Gastroesophageal sphincter (tissue), 4 donors: ENCODE measurements around a stretch of chr21.

- PRO-cap: bidirectional peak, plus-strand start at chr21:42655748, minus-strand start at chr21:42655642
- RAMPAGE, long total RNA, 4 experiments: no peak in any of the 4 experiments
Observed at GRCh38 chr21:42655373-42656107, 2.1 kb downstream of the PDE9A start.

- PRO-cap: no peak
- RAMPAGE, long total RNA, 4 experiments: start-site peak on the plus strand in 1 of 4 experiments, at chr21:42662868-42662912 at its widest, 5 reads per replicate
Observed at GRCh38 chr21:42662088-42663246, 9.0 kb downstream of the PDE9A start.

DNA sequence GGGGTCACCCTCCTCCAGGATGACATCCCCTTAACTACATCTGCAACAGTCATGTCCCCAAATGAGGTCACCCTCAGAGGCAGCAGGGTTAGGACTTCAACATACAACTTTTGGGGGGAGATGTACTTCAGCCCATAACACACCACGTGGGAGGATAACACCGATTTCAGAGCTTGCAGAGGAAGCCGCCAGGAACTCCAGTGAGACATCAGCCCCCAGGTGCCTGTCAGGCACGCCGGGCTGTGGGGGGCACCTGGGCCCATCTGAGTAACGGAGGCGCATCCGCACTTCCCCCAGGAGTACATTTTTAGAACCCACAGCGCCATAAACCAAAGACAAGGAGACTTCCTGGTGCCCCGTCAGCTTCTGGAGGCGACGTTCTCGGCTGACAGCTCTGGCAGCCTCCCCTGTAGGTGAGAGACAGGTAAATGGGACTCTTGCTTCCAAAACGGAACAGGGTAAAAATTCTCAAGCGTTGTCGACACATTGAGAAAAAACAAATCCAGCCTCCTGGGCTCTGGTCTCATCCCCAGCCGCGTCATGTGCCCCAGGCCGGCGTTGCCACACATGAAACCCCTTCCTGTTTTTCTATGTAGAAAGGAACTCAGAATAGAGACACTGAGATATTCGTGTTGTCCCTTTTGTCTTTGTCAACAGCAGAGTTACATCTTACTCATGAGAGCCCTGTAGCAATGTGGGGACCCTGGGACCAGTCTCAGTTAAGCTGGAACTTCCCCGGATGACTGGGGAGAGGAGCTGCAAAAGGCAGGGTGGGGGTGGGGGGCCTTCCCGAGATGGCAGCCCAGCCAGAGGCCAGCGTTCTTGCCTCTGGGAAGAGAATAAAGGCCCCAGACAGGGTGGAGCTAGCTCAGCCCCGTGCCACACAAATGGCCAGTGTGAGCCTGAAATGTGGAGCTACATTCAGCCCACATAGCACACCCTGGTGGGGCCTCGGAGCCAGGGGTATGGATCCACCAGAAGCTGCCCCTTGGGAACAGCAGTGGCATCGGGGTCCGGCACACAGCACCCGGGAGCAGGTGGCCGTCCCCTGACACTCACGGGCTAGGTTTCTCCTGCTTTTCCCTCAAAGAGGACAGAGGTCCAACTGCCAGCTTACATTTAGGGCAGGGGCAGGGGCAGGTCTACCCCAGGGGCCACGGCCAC is 93.5 kb downstream of the PDE9A start:
- PRO-cap: no peak
- RAMPAGE, long total RNA, 4 experiments: no peak in any of the 4 experiments

GRCh38 chr21:42768946-42769570 is 110.3 kb downstream of the WDR4 start:
- PRO-cap: no peak
- RAMPAGE, long total RNA, 4 experiments: no peak in any of the 4 experiments

- PRO-cap: unidirectional peak, plus-strand start at chr21:42784036
- RAMPAGE, long total RNA, 4 experiments: no peak in any of the 4 experiments
Observed at GRCh38 chr21:42783421-42784240, 95.7 kb downstream of the WDR4 start.

- PRO-cap: no peak
- RAMPAGE, long total RNA, 4 experiments: no peak in any of the 4 experiments
Observed at GRCh38 chr21:42837700-42838434, 41.5 kb downstream of the WDR4 start.

DNA sequence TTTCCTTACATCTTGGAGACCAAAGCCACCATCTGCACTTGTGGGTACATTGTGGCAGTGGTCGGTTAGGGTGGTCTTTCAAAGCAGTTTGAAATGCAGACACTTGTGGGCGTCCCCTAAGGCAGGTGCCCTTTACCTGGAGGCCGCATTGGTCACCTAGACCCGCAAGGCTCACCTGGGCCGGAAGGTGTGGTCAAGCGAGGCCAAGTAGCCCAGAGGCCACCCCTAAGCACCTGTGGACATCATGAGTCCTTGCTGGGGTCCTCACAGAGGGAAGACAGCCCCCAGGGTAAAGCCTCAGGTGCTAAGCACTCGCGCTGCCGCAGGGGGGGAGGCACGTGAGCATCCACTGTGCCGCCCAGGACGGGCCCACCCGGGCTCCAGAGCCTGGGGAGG is 702 bp upstream of the PKNOX1 start:
- PRO-cap: no peak
- RAMPAGE, long total RNA, 4 experiments: no peak in any of the 4 experiments

GRCh38 chr21:42976238-42976727 is 1.9 kb downstream of the PKNOX1 start:
- PRO-cap: no peak
- RAMPAGE, long total RNA, 4 experiments: no peak in any of the 4 experiments

- PRO-cap: no peak
- RAMPAGE, long total RNA, 4 experiments: no peak in any of the 4 experiments
Observed at GRCh38 chr21:43106714-43107415, 505 bp downstream of the U2AF1 start.

GRCh38 chr21:43270526-43271236 is 101.9 kb downstream of the CRYAA start:
- PRO-cap: no peak
- RAMPAGE, long total RNA, 4 experiments: no peak in any of the 4 experiments

GRCh38 chr21:43313955-43314275 is 113.0 kb downstream of the SIK1 start:
- PRO-cap: no peak
- RAMPAGE, long total RNA, 4 experiments: no peak in any of the 4 experiments

- PRO-cap: no peak
- RAMPAGE, long total RNA, 4 experiments: no peak in any of the 4 experiments
Observed at GRCh38 chr21:43325982-43326469, 100.9 kb downstream of the SIK1 start.

DNA sequence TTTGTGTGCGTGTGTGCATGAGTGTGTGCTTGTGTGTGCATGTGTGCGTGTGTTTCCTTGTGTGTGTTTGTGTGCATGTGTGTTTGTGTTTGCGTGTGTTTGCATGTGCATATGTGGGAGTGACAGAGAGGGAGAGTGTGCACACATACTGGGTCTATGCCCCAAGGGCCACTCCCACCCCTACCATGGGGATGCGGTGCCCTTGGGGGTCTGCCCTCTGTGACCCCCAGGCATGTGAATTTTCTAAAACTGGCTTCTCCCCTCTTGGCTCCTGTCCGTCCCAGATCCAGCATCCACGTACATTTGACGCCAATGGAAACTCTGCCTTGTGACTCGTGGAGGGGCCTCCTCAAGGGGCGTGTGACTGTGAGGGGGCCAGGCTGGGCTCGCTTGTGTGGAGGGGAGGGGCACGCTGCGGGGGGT is 94.3 kb downstream of the SIK1 start:
- PRO-cap: no peak
- RAMPAGE, long total RNA, 4 experiments: no peak in any of the 4 experiments

DNA sequence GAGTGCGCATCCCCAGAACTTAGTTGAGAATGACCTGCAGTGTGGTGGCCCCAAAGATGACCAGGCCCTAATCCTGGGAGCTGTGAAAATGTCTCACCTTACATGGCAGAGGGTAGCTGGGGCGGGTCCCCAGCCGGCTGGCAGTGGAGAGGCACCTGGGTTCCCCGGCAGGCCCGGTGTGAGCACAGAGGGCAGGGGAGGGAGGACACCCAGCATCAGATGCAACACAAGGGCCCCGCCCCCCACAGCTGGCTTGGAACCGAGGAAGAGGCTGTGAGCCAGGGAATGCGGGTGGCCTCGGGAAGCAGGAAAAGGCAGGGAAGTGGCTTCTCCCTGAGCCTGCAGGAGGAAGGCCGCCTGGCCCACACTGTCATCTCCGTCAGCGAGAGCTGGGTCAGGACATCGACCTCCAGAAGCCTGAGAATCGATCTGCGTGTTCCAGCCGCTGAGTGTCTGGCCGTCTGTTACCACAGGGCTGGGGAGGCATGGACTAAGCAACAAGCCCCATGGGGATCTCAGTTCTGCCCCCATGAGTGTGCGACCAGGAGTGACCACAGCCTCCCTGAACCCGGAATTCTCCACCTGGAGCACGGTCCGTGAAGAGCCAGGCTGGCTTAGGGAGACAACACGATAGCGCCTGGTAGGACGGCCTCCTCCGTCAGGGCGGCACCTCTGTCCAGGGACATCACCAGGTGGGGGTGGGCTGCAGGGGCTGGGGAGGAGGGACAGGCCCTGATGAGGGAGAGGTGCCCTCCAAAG is 87.2 kb downstream of the SIK1 start:
- PRO-cap: no peak
- RAMPAGE, long total RNA, 4 experiments: no peak in any of the 4 experiments

DNA sequence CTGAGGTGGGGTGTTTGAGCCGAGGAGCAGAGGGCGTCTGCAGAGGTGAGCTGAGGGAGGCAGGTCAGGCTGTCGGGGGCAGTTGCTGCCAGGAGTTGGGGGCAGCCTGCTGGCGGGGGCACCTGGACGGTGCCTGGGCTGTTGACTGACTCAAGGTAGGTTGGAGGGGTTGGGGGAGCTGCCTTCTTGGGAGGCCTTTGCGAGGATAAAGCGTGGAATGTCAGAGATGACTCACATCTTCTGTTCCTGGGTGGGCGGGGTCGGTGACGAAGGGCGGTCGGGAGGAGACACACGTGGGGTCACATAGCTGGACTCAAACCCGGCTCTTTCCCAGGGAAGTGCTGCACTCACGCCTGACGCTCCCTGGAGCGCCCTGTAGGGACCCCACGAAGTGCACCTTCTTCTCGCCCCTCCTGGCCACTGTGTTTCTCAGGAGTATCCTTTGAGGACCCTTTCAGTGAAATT is 86.2 kb downstream of the SIK1 start:
- PRO-cap: no peak
- RAMPAGE, long total RNA, 4 experiments: no peak in any of the 4 experiments

DNA sequence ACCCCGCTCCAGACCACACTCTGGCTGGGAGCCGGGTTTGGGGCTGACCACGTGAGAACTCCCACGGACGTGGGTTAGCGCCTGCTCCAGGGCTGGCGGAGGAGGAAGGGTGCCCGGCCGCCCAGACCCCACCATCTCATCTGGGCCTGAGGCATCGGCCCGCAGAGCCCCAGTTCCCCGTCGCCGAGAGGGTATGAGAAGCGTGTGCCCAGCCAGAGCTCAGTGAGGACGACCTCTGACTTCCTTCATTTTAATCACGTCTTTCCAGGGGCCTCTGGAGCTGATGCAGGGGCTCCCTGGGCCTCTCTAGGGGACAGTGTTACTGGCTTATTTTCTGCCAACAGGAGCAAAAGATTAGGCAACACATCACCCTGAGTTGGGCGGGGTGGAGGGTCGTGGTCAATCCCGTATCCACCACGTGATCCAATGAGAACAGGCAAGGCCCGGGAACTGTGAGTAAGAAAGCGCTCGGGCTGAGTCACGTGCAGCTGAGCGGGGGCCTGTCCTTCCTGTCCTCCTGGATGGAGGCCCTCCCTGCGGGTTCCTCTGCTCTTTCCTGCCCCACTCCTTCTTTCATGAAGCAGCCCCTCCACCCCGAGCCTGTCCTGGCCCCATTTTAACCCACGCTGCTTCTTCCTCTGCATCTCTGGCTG is 81.0 kb downstream of the SIK1 start:
- PRO-cap: no peak
- RAMPAGE, long total RNA, 4 experiments: no peak in any of the 4 experiments

GRCh38 chr21:43463344-43463872 is 36.5 kb upstream of the SIK1 start:
- PRO-cap: unidirectional peak, minus-strand start at chr21:43463674
- RAMPAGE, long total RNA, 4 experiments: no peak in any of the 4 experiments

DNA sequence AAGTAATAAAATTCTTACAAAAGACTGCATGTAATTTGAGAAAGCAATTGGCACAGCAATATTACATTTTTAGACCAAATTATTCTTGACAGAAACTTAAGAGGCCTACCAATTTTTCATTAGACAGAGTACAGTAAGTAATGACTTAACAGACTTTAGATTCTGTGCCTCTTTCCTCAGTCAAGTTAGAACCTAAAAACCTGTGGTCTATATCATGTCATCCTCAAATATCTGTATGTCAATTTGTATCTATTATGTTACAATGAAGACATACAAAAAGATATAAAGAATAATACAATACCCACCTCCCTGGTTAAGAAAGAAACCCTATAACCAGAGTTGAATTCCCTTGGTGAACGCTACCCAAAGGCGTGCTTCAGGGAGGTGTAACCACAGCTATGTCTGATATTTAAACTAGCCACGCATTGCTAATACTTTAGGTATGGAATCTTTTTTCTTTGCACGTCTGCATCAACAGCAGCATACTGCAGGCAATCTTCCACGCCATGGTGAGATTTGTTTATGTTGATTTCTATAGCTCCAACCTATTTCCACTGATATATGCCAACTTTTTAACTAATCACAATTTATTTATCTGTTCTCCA is 35.6 kb downstream of the H2BC12L start:
- PRO-cap: no peak
- RAMPAGE, long total RNA, 4 experiments: no peak in any of the 4 experiments

DNA sequence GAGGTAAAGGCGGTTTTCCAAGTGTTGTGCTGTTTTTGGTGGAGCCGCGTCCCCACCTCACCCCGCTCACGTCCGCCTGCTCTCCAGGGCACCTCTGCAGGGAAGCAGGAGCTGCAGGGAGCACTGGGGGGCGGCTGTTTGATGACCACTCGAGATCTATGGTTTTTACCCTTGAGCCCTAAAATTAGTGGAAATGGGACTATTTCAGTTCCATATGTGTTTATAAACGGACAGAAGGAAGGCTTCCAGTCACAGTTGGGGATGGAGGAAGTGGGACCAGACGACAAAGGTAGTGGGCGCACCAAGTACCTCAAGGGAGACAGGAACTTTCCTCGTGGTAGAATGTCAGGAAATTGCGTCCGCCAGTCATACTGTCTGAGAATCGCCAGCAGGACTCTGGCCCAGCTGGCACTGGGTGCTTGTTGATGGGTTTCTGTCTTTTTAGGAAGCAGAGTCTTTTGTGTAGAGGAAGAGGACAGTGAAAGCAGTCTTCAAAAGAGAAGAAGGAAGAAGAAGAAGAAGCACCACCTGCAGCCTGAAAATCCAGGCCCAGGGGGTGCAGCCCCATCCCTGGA is 27.8 kb downstream of the RRP1B start:
- PRO-cap: no peak
- RAMPAGE, long total RNA, 4 experiments: no peak in any of the 4 experiments

GRCh38 chr21:43711261-43711468 is 7.8 kb upstream of the PDXK start:
- PRO-cap: no peak
- RAMPAGE, long total RNA, 4 experiments: no peak in any of the 4 experiments